BE2C (cell line): ENCODE data around the gene SNX6.

GRCh38 chr14:32428121-32428714, 99.1 kb downstream of the AKAP6 start:
- RRBS, result 42% methylated on average over 2 of the region's 8 CpGs

GRCh38 chr14:32545275-32545817, 216.2 kb downstream of the AKAP6 start:
- RRBS, result no CpG with 5 or more reads among the region's 8 CpGs

GRCh38 chr14:32896915-32898040, 41.4 kb upstream of the NPAS3 start:
- RRBS, result 54% methylated on average over 3 of the region's 16 CpGs

DNA sequence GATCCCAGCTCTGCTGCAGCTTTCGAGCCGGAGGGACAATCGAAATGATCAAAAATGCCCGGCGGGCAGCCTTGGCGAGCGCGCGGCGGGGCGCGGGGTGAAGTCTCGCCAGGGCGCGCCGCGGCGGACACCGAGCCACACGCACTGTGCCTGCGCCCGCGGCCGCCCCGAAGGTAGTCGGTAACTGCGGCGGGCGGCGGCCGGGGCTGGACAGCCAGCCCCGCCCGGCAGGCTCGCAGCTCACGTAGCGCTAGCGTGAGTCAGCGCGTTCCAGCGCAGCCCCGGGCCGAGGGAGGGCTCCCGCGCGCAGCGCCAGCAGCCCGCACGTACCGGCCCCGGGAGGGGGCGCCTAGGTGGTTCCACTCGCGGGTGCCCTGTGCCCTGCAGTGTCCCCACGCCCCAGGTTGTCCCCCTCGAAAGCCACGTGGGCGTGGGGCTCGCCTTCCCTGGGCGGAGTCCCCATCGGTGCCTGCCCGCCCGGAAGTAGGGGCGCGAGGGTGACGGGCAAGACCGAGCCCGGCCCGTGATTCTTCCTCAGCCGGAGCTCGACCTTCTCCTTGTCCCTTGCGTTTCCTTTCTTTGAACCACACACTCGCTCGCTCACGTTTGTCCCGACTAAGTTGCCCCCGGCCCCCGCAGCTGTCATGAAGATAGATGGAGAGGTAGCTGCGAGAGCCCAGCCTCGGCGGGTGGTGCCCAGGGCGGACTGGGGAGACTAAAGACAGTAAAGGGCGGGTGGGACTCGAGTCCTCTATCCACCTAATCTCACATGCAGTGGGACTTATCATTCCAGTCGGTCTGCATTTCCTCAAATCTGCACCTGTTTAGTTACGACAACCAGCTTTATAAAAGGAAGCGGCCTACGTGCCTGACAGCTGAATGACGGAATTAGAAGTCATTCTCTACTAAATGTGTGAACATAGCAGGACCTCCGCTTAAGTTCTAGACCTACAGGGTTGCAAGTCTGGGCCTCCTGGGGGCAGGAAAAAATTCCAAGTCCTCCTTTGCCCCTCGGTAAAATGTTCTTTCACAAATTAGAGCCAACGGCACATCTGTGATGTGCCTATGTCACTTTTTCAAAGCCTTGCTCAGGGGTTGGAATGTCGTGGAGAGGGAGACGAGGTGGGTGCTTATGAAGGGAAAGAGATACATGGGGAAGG, 109.6 kb upstream of the EGLN3 start:
- RRBS, result 3% methylated on average over 33 of the region's 93 CpGs

DNA sequence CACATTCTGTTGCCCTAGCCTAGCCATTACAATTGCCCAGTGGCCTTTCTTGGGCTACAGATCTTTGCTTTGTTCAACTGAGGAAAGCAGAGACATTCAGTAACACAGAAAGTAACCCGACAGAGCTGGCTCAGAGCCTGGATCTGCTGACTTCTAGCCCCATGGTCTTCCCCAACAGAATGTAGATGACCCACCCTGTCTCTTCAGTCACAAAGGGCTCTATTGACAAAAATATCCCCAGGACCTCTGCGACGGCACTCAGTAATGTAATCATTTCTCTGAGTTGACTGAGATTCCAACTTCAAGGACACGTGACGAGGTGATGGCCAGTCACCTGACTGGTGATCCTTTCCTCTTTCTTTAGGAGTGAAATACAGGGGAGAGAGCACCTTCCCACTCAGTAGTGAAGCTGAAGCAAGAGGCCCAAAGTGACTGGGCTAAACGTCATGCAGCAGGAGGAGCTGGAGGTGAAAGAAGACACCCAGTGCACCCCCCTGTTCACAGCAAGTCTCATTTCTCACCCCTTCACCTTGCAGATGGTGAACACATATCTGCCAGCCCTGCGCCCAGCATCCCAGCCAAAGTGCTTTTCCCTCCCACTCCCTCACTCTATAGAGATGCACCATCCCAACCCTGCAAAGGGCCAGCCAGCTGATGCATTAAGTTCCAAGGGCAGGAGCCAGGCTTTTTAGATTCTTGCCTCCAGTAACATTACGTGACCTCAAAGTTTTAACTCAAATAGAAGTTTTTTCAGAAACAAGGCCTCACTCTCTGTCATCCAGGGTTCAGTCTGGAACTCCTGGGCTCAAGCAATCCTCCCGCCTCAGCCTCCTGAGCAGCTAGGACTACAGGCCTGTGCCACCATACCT, 179.2 kb upstream of the EGLN3 start:
- RRBS, result no CpG with 5 or more reads among the region's 9 CpGs

GRCh38 chr14:34374938-34375818, 86.9 kb downstream of the SPTSSA start:
- RRBS, result no CpG with 5 or more reads among the region's 3 CpGs

DNA sequence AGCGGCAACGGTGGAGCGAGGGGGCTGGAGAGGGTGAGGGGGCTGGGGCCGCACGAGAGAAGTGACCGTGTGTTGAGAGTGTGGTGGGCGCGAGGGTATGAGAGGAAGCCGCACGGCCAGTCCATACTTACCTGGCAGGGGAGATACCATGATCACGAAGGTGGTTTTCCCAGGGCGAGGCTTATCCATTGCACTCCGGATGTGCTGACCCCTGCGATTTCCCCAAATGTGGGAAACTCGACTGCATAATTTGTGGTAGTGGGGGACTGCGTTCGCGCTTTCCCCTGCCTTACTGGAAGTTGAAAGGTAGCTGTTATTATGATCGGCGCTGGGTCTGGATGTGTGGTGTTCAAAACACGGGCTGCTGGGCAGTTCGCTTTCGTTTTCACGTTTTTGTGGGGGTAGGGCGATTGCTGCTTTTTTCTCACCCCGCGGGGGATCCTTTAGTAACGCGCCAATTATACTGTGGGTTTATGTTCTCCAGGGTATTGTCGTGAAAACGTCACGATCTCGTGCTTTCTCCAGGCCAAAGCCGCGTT, 7.2 kb upstream of the EAPP start:
- RRBS, result no CpG with 5 or more reads among the region's 35 CpGs

DNA sequence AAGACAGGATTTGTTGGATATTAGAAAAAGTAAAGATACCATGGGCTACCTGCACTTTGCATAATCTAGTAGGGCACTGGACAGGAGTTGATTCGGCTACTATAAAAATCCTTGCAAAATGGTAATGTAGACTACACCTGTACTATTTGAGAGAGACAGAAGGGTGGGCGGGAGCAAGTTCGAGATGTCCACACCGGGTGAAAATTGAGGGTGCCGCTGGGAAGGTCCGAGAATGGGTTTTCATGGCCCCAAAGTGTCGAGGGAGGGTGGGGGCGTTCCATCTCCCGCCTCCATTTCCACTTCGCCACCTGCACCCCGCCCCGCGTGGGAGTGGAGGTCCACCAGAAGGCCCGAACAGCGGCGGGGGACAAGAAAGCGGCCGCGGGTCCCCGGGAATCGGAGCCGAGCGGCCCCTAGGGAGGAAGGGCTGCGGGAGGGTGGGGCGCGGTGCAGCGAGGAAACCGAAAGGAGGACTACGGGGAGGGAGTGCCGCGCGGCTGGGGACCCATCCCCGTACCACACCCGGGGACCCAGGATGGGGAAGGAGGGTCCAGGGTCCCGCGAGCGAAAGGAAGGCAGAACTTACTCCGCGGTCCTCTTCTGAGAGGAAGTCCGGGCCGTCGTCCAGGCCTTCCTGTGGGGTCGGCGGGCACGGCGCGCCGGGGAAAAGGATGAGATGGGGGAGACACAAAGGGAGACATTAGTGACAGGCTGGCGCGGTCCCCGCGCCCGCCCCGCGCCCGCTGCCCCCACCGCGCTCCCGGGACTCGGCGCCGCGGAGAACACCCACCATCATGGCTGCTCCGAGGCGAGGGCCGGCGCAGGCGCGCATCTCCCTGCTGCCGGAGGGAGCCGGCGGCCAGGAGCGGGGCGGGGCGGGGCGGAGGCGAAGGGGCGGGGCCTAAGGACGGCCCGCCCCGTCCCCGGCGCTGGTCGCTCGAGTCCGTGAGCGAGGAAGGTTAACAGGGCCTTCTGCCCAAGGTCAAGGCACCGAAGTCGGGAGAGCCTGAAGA, at the start of gene SNX6:
Gene SNX6 (minus strand): TSS at position 828 of the 1,013 bp plus-strand sequence.
- RRBS, result 2% methylated on average over 38 of the region's 89 CpGs

- RRBS, result no CpG with 5 or more reads among the region's 8 CpGs
These were observed 20.8 kb upstream of the SNX6 start for GRCh38 chr14:34650597-34651245.

- RRBS, result no CpG with 5 or more reads among the region's 2 CpGs
These were observed 14.2 kb downstream of the CFL2 start for GRCh38 chr14:34700072-34700682.

DNA sequence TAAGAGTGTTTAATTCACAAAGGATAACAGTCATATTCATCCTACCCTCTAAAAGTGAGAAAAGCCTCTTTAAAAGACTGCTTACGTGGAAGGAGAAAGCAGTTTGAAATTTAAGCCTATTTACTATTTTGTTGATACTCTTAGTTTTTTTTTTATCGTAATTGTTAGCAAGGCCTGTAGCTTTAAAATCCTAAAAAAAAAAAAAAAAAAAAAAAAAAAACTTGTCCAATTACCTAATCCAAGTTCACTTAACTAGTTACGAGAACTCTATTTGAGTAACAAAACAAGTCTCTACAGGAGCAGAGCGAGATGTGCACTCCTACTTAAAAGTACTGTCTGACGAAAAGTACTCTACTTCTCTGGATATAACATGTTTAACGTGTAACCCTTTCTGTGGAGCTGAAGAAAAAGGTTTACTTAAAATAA, 2.4 kb downstream of the BAZ1A start:
- RRBS, result no CpG with 5 or more reads among the region's 6 CpGs

- RRBS, result no CpG with 5 or more reads among the region's 7 CpGs
These were observed 39.0 kb downstream of the NFKBIA start for GRCh38 chr14:35365500-35366081.

DNA sequence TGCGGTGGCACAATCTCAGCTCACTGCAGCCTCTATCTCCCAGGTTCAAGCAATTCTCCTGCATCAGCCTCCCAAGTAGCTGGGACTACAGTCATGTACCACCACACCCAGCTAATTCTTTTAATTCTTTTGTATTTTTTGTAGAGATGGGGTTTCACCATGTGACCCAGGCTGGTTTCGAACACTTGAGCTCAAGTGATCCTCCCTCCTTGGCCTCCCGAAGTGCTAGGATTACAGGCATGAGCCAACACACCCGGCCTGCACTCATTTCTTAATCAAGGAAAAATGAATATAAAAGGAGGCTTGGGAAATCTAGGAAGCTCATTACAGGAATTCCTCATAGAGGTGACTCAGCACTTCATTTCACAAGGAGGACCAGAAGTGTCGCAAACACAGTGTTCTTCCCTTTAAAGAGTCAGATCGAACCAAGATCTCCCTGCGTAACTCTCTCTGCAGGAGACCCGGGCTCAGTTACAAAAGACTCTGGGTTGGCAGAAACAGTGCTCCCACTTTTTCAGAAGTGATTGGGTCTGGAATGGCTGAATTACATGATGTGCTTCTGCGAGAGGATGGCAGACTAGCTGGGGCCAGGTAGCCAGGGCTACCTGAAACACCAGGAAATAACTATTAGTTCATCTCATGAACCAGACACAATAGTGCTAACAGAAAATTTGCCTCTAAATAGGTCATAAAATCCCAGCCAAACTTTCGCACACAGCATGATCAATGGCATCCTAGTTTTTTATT, 30.2 kb downstream of the NFKBIA start:
- RRBS, result no CpG with 5 or more reads among the region's 10 CpGs

- RRBS, result no CpG with 5 or more reads among the region's 9 CpGs
These were observed 1.5 kb downstream of the NFKBIA start for GRCh38 chr14:35402951-35403529.

- RRBS, result no CpG with 5 or more reads among the region's 13 CpGs
These were observed 585 bp upstream of the NFKBIA start for GRCh38 chr14:35405136-35405531.

- RRBS, result no CpG with 5 or more reads among the region's 4 CpGs
These were observed 9.8 kb upstream of the NFKBIA start for GRCh38 chr14:35414377-35414785.

DNA sequence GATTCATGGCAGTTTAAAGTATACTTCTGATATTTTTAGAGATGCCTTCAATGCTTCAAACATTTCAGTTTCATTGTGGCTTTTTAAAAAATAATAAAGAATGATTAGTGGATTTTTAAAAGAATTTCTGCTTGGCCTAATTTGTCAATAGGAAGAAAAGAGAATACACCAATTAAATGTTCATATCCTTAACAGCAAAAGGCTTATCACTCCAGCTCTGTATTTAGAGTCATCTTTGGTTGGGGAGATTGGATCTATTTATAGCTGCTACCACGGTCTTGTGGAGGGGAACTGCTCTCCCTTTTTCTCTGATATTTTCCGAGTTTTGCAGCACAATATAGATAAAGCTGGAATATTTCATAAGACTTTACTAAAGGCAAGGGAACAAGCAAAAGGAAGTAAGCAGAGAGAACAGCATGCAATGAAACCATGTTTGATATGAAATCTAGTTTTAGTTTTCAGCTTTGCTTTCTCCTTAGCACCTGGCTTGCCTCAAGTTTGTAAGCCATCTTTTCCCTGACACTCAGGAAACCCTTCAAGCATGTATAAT, 35.1 kb downstream of the BRMS1L start:
- RRBS, result no CpG with 5 or more reads among the region's 2 CpGs

DNA sequence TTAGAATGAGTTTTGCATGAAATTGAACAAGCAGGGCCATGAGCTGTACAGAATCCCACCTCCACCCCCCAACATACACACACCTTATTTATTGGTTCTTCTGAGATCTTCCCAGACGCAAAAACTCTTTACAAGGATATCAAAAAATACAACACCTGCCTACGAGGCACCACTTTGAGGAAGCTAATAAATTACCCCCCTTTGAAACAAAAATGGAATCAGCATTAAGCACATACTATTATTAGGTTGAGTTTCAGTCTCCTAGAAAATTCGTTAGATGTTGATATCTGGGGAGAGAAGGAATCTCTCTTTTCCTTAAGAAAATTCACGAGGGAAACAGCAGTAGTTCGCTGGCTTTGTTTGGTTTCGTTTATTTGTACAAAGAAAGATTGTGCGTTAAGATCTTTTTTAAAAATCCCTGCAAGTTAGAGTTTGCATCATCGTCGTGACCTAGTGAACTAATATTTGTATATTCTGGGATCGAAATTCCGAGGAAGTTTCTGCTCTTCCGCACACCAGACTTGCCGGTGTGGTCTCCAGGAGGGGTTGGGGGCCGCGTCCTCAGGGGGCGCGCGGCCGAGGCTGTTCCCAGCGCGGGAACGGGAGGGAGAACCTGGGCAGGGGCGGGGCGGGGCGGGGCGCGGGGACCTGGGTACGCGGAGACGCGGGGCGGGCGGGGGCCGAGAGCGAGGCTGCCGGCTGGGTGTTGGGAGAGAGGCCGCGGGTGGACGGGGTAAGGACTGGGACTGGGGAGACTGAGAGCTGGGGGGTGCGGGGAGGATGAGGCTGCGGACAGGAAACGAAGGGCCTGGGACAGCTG, 12.1 kb downstream of the NKX2-1 start:
- RRBS, result no CpG with 5 or more reads among the region's 42 CpGs

DNA sequence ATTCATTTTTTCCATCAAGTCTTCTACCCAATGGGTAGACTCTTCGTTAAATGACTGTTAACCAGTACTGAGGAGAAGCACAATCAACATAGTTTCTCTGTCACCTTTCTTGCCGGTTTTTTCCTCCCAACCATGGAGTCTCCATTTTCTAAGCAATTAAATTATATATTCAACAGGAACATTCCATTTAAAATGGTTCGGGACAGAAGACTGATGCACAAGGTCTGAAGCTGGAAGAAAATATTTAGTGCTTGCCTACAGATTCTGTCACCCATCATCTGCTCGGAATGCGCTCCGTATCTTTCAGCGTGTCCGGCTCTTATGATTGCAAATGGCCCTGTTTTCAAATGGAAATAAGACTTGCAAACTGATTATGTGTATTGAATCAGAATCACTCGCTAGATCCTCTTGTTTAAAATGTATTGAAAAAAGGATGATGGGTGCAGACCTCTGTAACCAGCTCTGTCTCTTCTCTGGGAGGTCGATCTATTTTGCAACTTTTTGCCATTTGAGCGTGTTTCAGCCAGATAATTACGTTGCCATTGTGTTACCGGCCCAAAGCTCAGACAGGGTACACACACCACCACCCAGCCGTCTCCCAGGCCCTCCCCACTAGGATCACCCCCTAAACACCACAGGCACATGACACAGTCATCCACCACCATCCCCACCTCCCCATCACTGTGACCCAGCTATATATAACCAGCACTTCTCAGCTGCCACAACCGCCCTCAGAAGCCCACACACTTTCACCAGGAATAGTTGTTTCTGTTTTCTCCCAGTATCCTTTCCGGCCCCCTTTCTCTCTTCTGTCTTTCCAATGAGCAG, 10.9 kb downstream of the NKX2-1 start:
- RRBS, result no CpG with 5 or more reads among the region's 16 CpGs

GRCh38 chr14:36519373-36520022, 534 bp downstream of the NKX2-1 start:
- RRBS, result 6% methylated on average over 2 of the region's 27 CpGs